Stomach (tissue), 7 donors: ENCODE measurements around the gene TXNRD3.

GRCh38 chr3:126468178-126468870 is 7.4 kb downstream of the ZXDC start:
- PRO-cap = no peak
- RAMPAGE, long total RNA, 5 experiments = start-site peak on the minus strand in 1 of 5 experiments, at chr3:126468507-126468974 at its widest, 7 reads per replicate
- RRBS = no CpG with 5 or more reads among the region's 12 CpGs

DNA sequence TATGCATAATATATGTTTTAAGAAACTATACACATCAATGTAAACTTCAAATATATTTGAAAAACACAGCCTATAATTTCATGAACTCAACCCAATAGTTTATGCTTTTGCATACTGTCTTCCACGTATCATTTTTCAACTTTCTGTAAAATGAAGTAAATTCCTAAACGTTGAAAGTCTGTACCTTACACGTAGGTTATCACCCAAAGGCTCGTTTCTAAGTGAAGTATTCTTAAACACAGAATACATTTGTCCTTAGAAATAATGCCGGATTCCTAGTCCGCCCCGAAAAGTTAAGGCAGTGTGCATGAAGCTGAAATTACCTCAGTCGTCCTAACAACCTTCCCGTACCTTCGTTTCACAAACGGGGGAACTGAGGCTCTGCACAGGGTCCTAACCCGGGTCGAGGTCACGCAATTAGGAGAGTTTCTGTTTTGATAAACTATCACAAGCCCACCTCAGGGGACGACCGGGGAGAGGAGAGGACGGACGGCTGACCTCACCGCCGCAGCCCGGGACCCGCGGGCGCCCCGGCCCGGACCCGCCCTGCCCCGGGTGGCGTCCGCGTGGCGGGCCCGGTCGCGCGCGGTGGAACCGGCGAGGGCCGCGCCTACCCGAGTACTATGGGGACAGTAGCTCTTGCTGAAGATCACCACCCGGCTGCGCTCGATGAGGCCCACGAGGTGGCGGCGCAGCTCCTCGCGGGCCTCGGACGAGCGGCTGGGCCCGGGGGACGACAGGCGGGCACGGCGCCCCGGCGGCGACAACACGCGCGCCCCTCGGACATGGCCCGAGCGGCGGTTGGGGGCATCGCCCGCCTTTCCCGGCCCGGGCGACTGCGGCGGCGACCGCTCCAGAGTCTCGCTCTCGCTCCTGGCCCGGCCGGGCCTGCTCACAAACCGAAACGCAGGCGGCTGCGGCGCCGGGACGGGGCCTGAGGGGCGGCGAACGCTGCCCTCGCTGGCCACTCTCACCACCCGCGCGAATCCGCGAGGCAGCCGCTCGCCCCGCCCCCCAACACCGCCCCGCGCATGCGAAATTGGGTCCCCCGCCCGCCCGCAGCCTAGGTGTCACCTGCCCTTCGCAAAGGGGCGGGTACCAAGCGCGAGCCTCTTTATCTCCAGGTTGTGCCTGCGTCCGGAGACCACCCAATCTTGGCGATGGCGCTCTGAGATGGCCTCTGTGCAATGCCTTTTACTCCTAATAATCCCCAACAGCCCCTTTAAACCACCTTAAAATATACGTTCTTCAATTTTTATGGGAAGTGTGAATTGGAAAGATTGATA is at the start of gene TXNRD3:
TSS of gene TXNRD3 (minus strand) at position 991 of the 1,286 bp plus-strand sequence.
- PRO-cap = unidirectional peak, minus-strand start at position 890 of the sequence
- RAMPAGE, long total RNA, 5 experiments = no peak in any of the 5 experiments
- RRBS = 2% methylated on average over 58 of the region's 116 CpGs

GRCh38 chr3:126704425-126704959 is 452 bp downstream of the CHCHD6 start:
- PRO-cap = no peak
- RAMPAGE, long total RNA, 5 experiments = no peak in any of the 5 experiments
- RRBS = 2% methylated on average over 20 of the region's 44 CpGs

DNA sequence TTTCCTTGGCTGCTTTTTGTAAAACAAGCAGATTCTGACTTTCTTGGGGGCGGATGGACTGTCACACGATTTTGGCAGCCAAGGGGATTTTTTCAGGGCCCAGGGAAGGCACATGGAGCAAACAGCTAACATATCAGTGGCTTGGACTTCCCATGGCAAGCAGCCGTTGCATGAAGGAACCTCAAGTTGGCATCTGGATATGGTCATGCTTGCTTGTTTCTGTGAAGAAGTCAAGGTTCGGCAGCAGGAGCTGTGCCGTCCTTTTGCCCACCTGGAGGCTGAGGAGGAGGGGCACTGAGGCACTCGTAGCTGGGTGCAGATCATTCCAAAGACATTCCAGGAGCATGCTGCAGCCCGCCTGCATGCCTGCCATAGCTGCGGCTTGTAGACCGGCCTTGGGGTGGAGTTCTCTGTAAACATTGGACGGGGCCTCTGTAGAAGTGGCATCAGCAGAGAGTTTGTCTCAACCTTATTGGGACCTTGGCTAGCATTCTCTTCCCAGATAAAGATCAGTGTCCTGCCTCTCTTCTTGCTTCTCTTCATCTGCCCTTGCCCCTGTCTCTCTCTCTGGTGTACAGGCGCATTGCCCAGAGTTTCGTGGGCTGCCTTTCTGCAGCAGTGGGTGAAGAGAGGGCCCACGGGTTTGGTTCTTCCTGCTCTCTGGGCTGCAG is 49.2 kb downstream of the CHCHD6 start:
- PRO-cap = no peak
- RAMPAGE, long total RNA, 5 experiments = no peak in any of the 5 experiments
- RRBS = no CpG with 5 or more reads among the region's 13 CpGs

- PRO-cap = no peak
- RAMPAGE, long total RNA, 5 experiments = start-site peak on the plus strand in 1 of 5 experiments, at chr3:126802325-126802346 at its widest, 9 reads per replicate
- RRBS = no CpG with 5 or more reads among the region's 8 CpGs
Measured at GRCh38 chr3:126802159-126802656, 98.2 kb downstream of the CHCHD6 start.

- PRO-cap = unidirectional peak, plus-strand start at chr3:127455776; unidirectional peak, plus-strand start at chr3:127455792
- RAMPAGE, long total RNA, 5 experiments = no peak in any of the 5 experiments
- RRBS = 2% methylated on average over 19 of the region's 59 CpGs
Measured at GRCh38 chr3:127455482-127456157, 134.9 kb downstream of the TPRA1 start.

DNA sequence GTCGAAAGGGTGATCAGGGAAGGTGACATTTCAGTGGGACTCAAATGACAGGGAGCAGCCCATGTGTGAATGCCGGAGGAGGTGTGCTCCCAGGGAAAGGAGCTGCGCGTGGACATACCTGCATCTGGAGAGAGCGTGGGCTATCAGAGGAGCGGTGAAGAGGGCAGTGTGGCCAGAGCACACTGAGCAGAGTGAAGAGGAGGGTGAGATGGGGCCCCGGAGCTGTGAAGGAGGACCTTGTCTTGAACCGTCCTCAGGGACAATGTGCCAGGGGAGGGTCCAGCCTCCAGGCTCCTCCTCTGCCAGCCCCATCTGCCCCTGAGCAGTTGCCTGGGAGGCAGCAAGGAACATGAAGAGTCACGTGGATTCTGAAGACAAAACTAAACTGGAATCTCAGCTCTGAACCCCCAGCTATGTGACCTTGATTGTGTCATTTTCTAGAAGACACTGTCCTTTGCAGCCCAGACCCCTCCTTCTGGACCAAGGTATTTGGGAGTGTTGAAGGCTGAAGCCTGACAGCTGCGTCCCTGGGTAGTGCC is 63.8 kb downstream of the TPRA1 start:
- PRO-cap = no peak
- RAMPAGE, long total RNA, 5 experiments = no peak in any of the 5 experiments
- RRBS = 89% methylated on average over 1 of the region's 10 CpGs

GRCh38 chr3:127690029-127690538 is 17.3 kb downstream of the ABTB1 start:
- PRO-cap = no peak
- RAMPAGE, long total RNA, 5 experiments = no peak in any of the 5 experiments
- RRBS = 56% methylated on average over 3 of the region's 6 CpGs

- PRO-cap = no peak
- RAMPAGE, long total RNA, 5 experiments = start-site peak on the minus strand in 1 of 5 experiments, at chr3:127701924-127702051 at its widest, 6 reads per replicate
- RRBS = no CpG with 5 or more reads among the region's 13 CpGs
Measured at GRCh38 chr3:127701768-127702738, 29.3 kb downstream of the ABTB1 start.

- PRO-cap = no peak
- RAMPAGE, long total RNA, 5 experiments = start-site peak on the minus strand in 1 of 5 experiments, at chr3:127751587-127751736 at its widest, 11 reads per replicate
- RRBS = no CpG with 5 or more reads among the region's 9 CpGs
Measured at GRCh38 chr3:127751130-127751820, 71.0 kb downstream of the MGLL start.

DNA sequence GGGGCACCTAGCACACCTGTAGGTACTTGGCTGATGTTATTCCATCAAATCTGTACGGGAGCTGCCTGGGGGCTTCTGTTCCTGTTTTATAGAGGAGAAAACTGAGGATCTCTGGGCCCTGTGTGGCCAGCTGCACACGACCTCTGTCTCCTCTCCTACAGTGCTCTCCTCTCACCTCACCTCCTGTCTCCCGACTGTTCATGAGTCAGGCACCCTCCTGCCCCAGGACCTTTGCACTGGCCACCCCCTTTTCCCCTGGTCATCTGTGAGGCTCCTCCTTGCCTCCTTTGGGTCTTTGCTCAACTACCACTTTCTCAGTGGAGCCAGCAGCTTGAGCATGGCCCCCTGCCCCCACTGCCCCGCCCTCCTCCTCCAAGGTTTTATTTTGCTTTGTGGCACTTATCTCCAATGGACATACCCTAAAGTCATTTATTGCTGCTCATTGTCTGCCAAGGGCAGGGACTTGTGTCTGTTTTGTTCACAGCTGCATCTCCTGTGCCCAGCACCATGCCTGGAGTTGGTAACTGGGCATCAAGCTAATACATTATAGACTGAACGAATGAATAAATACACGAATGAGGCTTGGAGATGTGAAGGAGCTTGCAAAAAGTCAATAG is 64.3 kb downstream of the MGLL start:
- PRO-cap = no peak
- RAMPAGE, long total RNA, 5 experiments = no peak in any of the 5 experiments
- RRBS = no CpG with 5 or more reads among the region's 6 CpGs

DNA sequence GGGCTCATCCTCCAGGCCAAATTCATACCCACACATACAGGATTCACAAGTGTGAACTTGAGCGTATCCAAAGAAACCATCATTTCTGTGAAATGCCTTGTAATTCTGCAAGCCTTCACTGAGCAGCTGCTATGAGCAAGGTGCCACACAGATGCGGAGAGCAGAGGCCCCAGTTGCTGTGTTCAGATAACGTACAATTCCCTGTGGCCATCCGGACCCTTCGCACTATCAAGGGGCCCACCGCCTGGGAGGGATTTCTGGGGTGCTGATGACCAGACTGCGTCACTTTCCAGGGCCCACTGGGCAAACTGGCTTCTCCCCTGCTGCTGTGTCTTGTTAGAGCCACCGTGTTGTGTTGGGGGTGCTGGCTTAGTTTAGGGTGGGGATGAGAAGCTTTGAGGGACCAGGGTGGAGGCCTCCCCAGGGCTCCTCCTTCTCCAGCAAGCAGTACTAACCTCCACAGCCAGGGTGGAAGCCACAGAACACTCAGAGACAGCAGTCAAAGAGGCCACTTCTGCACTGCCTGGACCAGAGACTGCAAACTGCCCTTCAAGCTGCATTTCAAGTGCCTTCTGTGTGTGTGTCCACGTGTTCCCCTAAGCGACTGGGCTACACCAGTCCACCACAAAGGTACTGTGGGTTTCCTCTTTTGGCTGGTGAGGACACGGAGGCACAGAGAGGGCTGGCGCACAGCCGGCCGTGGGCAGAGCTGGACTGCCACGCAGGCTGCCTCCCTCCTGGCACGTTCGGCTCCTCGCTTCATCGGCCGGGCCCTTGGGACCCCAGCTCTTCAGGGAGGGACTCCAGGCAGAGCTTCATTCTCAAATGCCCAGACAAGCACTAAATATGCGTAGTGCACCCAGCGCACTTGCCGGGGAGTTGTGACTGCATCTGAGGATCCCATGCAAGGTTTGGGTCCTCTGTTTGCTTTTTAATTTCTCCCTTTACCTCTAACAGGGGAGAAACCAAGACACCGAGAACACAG is 61.0 kb downstream of the MGLL start:
- PRO-cap = bidirectional peak, plus-strand start at position 692 of the sequence, minus-strand start at position 537 of the sequence
- RAMPAGE, long total RNA, 5 experiments = start-site peak on the minus strand in 1 of 5 experiments, centred at position 749 of the sequence, 14 reads per replicate
- RRBS = 39% methylated on average over 11 of the region's 24 CpGs

- PRO-cap = no peak
- RAMPAGE, long total RNA, 5 experiments = no peak in any of the 5 experiments
- RRBS = no CpG with 5 or more reads among the region's 8 CpGs
Measured at GRCh38 chr3:127836315-127837142, 14.2 kb upstream of the MGLL start.

DNA sequence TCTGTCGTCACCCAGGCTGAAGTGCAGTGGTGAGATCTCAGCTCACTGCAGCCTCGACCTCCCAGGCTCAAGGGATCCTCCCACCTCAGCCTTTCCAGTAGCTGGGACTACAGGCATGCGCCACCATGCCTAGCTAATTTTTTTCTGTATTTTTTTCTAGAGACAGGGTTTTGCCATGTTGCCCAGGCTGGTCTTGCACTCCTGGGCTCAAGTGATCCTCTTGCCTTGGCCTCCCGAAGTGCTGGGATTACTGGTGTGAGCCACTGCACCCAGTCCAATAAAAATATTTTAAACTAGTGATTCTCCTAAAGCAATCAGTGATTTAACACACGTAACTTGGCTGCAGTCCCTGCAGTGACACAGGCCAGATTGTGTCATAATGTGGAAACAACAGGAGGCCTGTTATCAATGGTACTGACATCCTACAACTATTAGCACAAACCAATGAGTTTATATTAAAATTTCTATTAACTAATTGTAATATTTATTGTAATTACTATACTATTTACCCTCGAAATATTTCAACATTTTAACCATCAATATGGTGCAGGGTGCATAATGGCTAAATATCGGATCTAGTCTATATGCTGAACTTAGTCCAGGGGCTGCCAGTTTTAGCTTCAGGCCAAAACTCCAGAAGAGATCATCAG is 1.7 kb upstream of the SEC61A1 start:
- PRO-cap = no peak
- RAMPAGE, long total RNA, 5 experiments = no peak in any of the 5 experiments
- RRBS = no CpG with 5 or more reads among the region's 7 CpGs

DNA sequence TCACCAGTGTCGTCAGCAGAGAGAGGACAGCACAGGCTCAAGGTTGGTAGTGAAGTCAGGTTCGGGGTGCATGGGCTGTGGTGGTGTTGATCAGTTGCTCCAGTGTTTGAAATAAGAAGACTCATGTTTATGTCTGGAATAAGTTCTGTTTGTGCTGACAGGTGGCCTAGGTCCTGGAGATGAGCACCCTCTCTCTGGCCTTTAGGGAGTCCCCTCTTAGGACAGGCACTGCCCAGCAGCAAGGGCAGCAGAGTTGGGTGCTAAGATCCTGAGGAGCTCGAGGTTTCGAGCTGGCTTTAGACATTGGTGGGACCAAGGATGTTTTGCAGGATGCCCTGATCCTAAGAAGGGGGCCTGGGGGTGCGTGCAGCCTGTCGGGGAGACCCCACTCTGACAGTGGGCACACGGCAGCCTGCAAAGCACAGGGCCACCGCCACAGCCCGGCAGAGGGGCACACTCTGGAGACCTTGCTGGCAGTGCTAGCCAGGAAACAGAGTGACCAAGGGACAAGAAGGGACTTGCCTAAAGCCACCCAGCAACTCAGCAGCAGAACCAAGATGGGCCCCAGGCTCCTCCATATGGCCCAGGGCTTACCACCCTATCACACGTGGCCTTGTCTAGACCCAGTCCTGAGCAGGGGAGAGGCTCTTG is 18.6 kb downstream of the SEC61A1 start:
- PRO-cap = no peak
- RAMPAGE, long total RNA, 5 experiments = start-site peak on the plus strand in 1 of 5 experiments, centred at position 345 of the sequence, 57 reads per replicate
- RRBS = no CpG with 5 or more reads among the region's 10 CpGs

GRCh38 chr3:128145230-128145787 is 8.0 kb upstream of the EEFSEC start:
- PRO-cap = no peak
- RAMPAGE, long total RNA, 5 experiments = no peak in any of the 5 experiments
- RRBS = no CpG with 5 or more reads among the region's 6 CpGs

GRCh38 chr3:128253180-128253711 is 100.0 kb downstream of the EEFSEC start:
- PRO-cap = no peak
- RAMPAGE, long total RNA, 5 experiments = no peak in any of the 5 experiments
- RRBS = no CpG with 5 or more reads among the region's 8 CpGs

GRCh38 chr3:128297735-128298179 is 144.5 kb downstream of the EEFSEC start:
- PRO-cap = no peak
- RAMPAGE, long total RNA, 5 experiments = no peak in any of the 5 experiments

DNA sequence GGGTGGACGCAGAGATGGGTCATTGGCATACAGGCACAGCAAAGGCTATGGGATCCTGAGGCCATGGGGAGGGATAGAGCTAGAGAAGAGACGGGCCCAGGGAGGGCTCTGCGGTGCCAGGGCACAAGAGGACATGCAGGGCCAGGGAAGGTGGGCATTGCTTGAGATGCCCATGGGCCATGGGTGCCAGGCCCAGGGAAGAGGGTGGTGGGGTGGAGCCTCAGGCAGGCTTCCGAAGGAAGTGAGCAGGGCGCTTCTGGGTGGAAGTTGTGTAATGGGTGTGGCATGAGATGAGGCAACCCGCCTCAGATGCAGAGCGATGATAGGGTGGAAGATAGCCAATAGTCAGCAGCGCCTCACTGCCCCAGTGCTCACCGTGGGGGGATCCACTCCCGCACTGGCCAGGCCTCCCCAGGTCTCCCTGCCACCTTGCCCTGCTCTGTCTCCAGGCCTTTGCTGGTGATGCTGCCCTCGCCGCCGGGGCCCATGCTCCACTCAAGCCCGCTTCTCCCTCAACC is 51.5 kb downstream of the DNAJB8 start:
- PRO-cap = no peak
- RAMPAGE, long total RNA, 5 experiments = no peak in any of the 5 experiments
- RRBS = no CpG with 5 or more reads among the region's 14 CpGs

GRCh38 chr3:128482674-128483639 is 10.0 kb downstream of the GATA2 start:
- PRO-cap = unidirectional peak, plus-strand start at chr3:128483502; unidirectional peak, plus-strand start at chr3:128483565
- RAMPAGE, long total RNA, 5 experiments = no peak in any of the 5 experiments
- RRBS = 6% methylated on average over 5 of the region's 32 CpGs